ENCODE results near the genes CCDC15, PATE2 and CDON.

GRCh38 chr11:124790495-124791093 is 9.6 kb downstream of the MSANTD2 start:
- PRO-cap: no peak

- PRO-cap: no peak
Observed at GRCh38 chr11:124891066-124891665, 6.5 kb downstream of the ROBO4 start.

- PRO-cap: no peak
Observed at GRCh38 chr11:124898055-124898198, 262 bp upstream of the ROBO4 start.

- PRO-cap: bidirectional peak, plus-strand start at chr11:124954089, minus-strand start at chr11:124954017
Observed at GRCh38 chr11:124953802-124954634, at the start of gene CCDC15. Gene CCDC15 (plus strand): TSS chr11:124954202.

DNA sequence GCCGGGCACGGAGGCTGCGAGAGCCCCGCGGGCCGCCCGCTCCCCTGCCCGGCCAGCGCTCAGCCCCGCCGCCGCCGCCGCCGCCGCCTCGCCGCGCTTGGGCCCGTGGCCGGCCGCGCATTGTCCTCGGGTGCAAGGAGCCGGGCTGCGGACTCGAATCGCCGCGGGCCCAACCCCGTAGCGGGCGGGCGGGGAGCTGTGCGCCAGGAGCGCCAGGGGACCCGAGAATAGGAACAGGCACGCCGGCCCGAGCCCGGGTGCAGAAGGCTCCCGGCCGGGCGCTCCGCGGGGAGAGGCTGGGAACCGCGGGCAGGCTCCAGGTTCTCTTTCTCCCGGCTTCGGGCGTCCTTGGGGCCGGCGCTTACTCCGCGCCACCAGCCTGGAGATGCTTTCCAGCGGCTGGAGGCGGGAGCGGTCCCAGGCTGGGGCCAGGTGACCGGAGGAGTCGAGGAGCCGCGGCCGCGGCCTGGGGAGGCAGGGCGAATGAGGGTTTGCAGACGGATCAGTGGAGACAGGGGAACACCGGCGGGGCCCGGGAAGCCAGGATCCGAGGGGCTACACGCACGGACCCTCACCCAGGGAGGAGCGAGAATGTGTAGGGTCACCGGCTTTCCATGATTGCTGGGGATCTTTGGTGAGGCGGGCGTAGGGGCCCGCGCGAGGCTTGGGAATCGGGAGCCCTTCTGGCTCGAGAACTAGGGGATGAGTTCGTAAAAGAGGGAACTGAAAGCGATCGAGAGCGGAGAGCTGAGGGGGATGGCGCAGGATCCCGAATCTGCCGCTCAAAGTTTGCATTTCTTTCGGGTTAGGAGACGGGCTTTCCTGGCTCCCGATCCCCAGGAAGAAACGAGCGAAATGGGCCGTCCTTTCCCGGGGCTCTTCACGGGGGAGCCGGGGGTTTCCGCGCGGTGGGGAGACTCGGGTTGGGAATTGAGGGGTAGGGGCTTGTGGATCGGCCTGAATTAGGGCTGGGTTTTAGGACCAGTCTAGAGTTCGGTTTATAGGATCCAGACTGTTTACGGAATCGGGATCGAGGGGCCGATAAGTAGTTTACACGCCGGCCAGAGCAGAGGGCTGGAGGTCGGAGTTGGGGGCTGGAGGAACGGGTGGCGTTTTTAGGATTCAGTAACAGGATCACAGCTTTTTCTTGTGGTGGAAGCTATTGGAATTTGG is 917 bp downstream of the PKNOX2 start:
- PRO-cap: no peak

DNA sequence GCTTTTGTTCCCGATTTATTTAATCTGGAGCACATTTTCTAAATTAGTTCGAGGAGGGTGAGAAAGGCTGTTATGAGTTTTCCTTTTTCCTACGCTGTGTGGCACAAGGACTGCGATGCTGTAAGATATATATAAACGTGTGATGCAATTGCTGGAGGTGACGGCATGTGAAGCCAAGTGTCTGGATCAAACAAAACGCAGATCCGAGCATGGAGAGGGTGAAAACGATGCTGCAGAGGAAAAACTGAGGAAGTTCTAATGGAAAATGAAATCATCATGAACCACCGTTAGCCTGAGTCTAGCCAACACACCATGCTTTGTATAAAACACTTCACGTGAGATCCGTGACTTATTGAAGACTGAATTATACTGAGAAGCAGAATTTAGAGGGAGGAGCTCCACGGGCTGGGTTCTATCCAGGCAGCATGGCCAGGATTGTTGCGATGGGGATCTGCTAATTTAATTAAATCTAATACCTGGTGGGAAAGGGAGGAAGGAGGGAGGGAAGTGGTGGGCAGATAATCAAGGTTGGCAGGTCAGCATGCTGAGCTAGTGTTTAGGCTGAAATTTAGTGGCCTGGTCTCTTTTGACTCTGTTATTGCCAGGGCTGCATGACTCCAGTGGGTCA is 4.5 kb downstream of the PKNOX2 start:
- PRO-cap: bidirectional peak, plus-strand start at position 200 of the sequence, minus-strand start at position 100 of the sequence

DNA sequence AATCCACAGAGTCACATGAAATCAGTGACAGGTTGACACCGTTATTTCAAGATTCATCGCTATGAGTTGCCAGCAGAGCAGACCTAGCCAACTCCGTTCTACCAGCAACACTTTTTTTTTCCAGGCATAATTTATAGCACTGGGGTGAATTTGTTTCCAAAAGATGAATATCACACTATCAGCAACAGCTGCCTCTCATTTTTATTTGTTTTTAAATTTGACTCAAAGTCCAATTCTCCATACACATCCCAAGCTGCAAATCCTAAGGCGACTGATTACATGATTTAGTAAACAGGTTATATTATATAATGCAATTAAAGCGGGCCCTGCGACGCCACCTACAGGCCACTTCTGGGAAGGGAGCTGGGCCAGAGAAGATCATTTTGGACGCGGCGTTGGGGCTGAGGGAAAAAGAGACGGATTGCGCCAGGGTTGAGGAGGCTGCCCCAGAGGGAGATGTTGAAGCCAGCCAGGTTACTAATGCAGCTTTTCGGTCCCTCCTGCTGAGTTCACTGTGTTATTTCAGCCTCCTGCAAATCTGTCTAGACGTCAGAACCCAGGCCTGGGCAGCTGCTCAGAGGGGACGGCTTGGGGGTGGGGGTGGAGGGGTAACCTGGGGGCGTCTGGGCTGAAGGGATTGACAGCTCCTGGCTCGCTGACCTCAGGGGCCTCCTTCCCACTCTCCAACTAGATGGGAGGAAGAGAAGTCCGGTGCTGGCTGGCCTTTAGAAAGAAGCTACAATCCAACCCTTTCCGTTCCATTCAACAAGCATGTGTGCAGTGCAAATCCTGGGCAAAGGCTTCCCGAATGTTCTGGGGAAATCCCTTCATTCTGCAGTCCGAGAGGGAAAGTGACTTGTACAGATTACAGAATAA is 150.2 kb downstream of the FEZ1 start:
- PRO-cap: no peak

- PRO-cap: no peak
Observed at GRCh38 chr11:125385312-125385733, 110.7 kb downstream of the FEZ1 start.

DNA sequence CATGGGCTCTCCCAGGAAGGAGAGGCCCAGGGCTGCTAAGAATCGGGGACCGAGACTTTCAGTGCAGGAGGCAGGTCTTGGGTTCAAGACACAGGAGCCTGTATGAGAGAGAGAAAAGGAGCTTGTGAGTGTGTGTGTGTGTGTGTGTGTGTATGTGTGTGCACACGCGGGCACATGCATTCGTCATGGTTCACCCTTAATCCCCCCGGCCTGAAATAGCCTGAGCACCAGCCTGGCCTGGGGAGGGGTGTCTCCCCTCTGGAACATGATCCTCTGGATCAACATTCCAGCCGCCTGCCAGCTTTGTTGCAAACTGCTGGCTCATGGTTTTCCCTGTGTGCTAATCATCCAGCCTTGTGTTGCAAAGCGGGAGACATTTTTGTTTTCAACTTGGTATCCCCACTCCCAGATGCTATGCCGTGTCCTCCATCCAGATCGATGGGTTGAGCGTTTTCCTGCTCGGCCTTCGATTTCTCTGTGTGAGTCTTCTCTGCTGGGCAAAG is 94.4 kb downstream of the FEZ1 start:
- PRO-cap: no peak

DNA sequence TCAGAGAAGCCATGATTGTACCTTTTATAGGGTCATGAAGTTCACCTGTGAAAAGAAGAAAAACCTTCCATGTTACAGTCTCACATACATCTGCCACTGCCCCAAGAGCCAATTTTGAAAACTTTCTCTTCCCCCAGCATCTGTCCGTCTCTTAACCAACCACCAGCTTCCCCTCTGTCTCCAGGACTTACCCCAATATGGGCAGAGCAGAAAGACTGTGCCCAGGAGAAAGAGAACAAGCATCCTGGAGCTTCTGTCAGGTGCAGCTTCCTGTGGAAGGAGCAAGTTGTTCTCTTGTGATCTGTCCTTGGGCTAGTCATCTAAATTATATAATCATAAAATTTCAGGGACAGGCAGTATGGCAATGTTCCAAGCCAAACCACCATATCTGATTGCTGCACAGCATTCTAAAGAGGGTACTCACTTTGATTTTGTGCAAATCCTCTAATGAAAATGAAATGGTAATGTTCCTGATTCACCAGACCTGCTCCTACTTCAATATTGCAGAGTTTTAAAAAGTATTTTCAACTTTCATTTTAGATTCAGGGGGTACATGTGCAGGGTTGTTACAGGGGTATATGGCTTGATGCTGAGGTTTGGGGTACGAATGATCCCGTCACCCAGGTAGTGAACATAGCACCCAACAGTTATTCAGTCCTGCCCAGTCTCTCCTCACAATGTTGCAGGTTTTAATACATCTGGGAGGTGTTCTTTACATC is at the start of gene PATE2:
TSS of gene PATE2 (minus strand) at position 298 of the 719 bp plus-strand sequence.
- PRO-cap: no peak

DNA sequence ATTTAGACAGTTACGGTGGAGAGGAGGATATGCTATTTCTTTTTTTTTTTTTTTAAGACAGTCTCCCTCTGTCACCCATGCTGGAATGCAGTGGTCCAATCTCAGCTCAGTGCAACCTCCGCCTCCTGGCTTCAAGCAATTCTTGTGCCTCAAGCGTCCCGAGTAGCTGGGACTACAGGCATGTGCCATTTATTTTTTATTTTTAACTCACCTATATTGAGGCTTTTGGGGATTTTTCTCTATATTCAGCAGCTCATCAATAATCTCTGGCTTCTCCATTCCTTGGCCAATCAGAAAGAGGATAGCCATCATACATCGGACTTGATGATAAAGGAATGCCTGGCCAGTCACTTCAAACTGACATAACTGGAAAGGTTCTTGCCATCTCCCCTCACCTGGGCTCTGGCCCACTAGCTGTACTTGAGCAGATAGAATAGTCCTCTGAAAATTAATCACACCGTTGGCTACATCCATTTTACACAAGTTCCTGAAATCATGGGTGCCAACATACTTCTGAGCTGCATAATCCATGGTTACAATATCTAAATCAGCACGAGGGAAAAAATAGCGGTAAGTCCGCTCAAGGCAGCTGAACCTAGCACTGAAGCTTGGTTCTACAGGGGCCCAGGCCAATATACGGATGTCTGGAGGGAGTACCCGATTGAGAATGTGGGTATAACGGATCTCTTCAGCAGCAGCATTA is 7.7 kb downstream of the HYLS1 start:
- PRO-cap: no peak

DNA sequence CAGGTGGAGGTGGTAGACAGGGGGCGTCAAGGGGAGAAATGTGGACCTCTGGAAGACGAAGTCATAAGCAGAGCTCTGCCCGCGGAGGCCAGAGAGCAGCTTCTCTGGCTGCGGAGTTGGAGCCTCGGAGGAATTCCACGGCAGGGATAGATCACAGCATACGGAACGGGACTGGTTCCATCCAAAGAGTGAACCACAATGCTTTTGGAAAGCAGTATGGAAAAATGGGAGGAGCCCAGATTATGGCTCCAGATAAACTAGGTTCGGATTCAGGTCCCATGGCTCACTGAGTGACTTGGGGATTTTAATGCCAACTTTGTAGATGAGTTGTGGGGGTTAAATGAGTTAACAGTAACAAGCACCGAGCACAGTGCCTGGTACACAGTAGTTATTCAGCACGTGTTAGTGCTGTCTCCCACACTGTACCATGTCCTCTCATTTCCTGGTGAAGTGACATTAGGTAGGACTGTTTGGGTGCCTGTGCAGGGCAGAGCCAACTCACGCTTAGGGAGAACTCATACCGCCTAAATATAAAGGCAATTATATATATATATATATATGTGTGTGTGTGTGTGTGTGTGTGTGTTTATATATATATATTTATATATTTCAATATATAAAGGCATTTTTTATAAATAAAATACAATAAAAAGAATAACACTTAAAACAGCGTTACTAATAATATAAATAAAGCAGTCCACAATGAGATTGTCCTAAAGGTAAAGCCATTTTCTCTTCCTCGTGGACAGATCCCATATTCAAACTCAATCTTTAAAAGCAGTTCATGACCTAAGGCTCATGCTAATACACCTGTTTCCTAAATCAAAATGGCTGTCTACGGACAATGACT is 12.4 kb downstream of the VSIG10L2 start:
- PRO-cap: no peak

DNA sequence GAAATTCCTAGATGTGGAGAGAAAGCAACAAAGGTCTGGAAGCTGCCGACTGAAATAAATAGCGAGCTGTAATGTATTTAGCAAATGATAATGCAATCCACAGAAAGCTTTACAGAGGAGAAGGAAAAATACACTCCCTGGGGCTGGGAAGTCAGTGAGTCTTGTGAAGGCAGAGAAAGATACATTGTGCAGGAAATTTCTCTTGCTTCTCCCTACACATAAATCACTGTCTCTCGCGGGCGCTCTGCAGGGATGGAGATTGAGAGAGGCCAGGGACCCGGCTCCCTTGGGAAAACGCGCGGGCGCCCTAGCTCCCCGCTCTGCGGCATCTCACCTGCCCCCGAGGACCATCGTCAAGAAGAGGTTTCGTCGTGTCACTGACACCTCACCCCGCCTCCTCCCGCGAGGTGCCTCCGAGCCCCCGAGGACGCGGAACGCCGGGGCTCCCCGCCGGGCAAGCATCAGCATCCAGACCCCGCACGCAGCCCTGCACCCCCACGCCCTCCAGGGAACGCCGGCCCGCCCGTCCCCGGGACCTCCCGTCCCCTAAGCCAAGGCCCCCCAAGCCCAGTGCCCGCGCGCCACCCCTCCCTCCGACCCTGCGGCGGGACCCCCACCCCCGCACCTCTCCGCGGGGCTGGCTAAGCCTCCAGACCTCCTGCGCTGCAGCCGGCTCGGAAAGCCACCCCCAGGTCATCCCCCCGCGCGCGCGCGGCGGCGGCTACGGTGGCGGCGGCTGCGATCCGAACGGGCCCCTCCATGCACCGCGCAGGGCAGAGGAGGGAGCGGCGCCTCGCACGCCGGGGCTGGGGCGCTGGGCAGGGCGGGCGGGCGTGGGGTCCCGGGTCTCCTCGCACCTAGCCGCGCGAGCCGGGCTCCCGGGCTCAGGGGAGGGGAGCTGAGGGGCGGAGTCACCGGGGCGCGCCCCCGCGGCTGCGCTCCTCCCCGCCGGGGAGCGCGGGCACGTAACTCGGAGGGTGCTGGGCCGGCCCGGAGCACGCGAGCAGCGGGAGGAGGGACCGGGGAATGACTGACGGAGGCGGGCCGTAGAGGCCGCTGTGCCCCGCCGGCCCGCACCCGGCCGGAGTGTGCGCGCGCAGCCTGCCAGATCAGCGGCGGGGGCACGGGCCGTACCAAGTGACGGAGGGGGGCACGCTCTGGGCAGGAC is at the start of gene CDON:
TSS of gene CDON (minus strand) at position 913 of the 1,168 bp plus-strand sequence.
- PRO-cap: no peak

DNA sequence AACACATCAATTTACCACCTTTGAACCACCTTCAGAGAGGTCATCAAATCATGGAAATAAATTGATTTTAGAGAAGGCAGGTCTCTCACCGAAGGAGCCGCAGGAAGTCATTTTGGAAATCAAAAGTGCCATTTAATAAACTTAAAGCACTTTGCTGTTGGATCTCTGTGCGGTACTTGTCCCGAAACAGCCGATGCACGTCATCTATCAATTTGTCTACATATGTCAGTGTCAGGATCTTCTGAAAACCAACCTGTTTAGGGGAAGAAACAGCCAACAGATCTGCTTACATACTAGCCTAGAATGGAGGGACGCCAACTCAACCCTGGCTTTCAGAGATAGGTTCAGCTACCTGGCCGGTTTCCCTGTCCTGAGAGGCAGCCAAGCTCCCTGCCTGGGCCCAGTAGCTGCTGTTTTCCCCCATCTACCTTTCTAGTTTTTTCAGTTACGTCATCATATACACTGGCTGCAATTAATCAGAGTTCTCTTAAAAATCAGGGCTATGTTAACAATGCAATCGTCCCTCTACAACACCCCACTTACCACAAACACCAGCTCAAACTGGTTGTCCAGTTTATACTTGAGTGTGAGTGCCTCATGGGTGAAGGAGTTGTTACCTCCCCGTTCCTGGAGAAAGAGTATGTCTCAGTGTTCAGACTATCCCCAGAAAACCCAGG is 1.1 kb downstream of the SRPRA start:
- PRO-cap: no peak

- PRO-cap: no peak
Observed at GRCh38 chr11:126277804-126278642, 4.9 kb upstream of the TIRAP start.

GRCh38 chr11:126353129-126353656 is 2.3 kb upstream of the ST3GAL4 start:
- PRO-cap: no peak

- PRO-cap: no peak
Observed at GRCh38 chr11:126392425-126393475, 37.3 kb downstream of the ST3GAL4 start.

- PRO-cap: unidirectional peak, minus-strand start at chr11:126416627
Observed at GRCh38 chr11:126416409-126417465, 61.3 kb downstream of the ST3GAL4 start.

DNA sequence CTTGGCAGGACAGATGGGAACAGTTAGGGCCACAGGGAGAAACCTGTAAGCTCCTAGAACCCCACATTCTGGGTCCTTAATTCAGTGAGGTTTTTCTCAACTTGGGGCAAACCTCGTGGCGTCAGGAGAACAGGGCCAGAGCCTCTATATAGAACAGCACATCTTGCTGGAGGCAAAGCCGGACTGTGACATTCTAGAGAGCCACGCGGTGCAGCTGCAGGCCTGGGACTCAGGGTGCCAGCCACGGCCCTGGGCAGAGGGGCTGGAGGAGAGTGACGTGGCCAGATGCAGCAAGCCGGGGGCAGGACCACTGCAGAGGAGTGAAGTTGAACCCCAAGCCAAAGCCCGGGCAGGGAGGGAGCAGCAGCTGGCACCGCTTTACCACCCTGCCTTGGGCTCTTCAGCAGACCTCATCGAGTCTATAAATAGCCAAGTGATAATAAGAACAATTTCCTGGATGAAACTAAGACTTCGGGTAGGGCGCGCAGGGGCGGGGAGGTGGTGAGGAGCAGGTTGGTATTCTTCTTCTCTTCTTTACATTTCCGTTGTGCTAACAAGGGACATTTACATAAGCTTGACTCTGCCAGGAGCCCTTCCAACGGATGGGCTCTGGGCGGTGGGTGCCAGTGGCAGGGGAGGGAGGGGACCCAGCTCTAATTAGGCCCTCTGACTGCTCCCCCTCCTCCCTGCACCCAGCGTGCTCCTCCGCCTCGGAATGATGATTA is 110.1 kb downstream of the ST3GAL4 start:
- PRO-cap: no peak

DNA sequence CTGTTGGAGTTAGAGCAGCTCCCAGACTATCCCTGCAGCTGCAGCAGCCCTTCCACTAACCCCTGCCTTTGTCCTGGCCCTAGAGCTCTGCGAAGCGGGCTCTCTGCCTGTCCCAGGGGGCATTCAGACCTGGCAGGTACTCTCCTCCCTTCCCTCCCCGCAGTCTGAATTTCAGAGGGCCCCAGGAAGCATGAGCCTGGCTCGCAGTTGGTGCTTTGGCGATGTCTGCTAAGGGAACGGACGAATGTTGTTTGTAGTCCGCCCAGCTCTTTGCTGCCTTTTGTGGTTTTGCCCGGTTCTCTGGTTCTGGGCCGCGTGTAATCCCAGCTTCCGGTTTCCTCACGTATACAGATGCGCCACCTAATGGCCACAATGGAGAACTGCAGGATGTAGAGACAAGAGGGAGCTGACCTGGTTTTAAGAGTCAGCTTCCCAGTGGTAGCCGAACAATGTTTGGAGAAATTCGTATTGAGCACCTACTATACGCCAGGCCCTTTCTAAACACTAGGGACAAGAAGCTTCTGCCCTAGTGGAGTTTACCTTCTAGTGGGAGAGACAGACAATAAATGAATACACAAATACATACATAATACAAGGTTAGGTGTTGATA is 125.2 kb downstream of the ST3GAL4 start:
- PRO-cap: no peak